K562 (cell line): ENCODE measurements around a stretch of chr21.

GRCh38 chr21:33325145-33325943 lies 574 bp downstream of the IFNAR1 start:
- RAMPAGE, long total RNA, result no peak
- RRBS, result 3% methylated on average over 5 of the region's 35 CpGs
PRO-cap:
- standard, result bidirectional peak, plus-strand start at chr21:33325514, minus-strand start at chr21:33325433
- CoPRO, capped RNA only, 2 experiments, result peak in 2 of 2 experiments; most common plus-strand start chr21:33325514 (in 2); most common minus-strand start chr21:33325406 (in 2)
- CoPRO, capped and uncapped RNA, 2 experiments, result no peak in any of the 2 experiments
- CoPRO, uncapped RNA only, 2 experiments, result peak in 1 of 2 experiments; most common plus-strand start chr21:33325508 (in 1); most common minus-strand start chr21:33325406 (in 1)
CAGE:
- cytosol, long polyA plus RNA, result no peak
- long polyA plus RNA, result no peak
- nucleolus, long total RNA, result no peak
- nucleus, long polyA plus RNA, result no peak

- RAMPAGE, long total RNA, result no peak
- RRBS, result no CpG with 5 or more reads among the region's 21 CpGs
PRO-cap:
- standard, result no peak
- CoPRO, capped RNA only, 2 experiments, result no peak in any of the 2 experiments
- CoPRO, capped and uncapped RNA, 2 experiments, result no peak in any of the 2 experiments
- CoPRO, uncapped RNA only, 2 experiments, result peak in 1 of 2 experiments; most common plus-strand start chr21:33428652 (in 1); most common minus-strand start chr21:33428387 (in 1)
CAGE:
- cytosol, long polyA plus RNA, result no peak
- long polyA plus RNA, result no peak
- nucleolus, long total RNA, result no peak
- nucleus, long polyA plus RNA, result no peak
These were observed 25.5 kb downstream of the IFNGR2 start for GRCh38 chr21:33428238-33429501.

DNA sequence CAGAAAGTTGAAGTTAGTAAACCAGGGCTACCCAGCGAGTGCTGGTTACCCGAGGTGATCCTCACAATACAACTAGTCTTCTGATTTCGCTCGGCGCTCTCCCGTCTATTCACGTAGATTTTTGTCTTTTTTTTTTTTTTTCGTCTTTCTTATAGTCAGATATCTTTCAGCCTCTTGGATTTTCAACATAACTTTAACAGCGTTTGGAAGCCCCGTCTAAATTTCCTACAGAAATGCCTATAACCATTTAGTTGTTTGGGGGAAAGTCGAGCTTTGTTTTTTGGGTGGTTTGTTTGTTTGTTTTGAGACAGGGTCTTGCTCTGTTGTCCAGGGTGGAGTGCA lies 712 bp upstream of the TMEM50B start:
- RAMPAGE, long total RNA, result no peak
- RRBS, result no CpG with 5 or more reads among the region's 11 CpGs
PRO-cap:
- standard, result unidirectional peak, minus-strand start at position 82 of the sequence
- CoPRO, capped RNA only, 2 experiments, result no peak in any of the 2 experiments
- CoPRO, capped and uncapped RNA, 2 experiments, result no peak in any of the 2 experiments
- CoPRO, uncapped RNA only, 2 experiments, result no peak in any of the 2 experiments
CAGE:
- cytosol, long polyA plus RNA, result no peak
- long polyA plus RNA, result no peak
- nucleolus, long total RNA, result no peak
- nucleus, long polyA plus RNA, result no peak

- RAMPAGE, long total RNA, result no peak
- RRBS, result no CpG with 5 or more reads among the region's 11 CpGs
PRO-cap:
- standard, result no peak
- CoPRO, capped RNA only, 2 experiments, result no peak in any of the 2 experiments
- CoPRO, capped and uncapped RNA, 2 experiments, result no peak in any of the 2 experiments
- CoPRO, uncapped RNA only, 2 experiments, result peak in 2 of 2 experiments; most common plus-strand start chr21:33553005 (in 1)
CAGE:
- cytosol, long polyA plus RNA, result no peak
- long polyA plus RNA, result no peak
- nucleolus, long total RNA, result no peak
- nucleus, long polyA plus RNA, result no peak
These were observed 10.2 kb downstream of the SON start for GRCh38 chr21:33552900-33553535.

DNA sequence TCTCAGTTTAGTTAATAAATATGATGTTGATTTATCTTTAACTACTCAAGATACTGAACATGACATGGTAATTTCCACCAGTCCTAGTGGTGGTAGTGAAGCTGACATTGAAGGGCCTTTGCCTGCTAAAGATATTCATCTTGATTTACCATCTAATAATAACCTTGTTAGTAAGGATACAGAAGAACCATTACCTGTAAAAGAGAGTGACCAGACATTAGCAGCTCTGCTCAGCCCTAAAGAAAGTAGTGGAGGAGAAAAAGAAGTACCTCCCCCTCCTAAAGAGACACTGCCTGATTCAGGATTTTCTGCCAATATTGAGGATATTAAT lies 11.2 kb downstream of the SON start:
- RAMPAGE, long total RNA, result no peak
PRO-cap:
- standard, result no peak
- CoPRO, capped RNA only, 2 experiments, result no peak in any of the 2 experiments
- CoPRO, capped and uncapped RNA, 2 experiments, result no peak in any of the 2 experiments
- CoPRO, uncapped RNA only, 2 experiments, result peak in 2 of 2 experiments; most common plus-strand start position 199 of the sequence (in 1)
CAGE:
- cytosol, long polyA plus RNA, result no peak
- long polyA plus RNA, result no peak
- nucleolus, long total RNA, result no peak
- nucleus, long polyA plus RNA, result no peak

- RAMPAGE, long total RNA, result no peak
- RRBS, result no CpG with 5 or more reads among the region's 5 CpGs
PRO-cap:
- standard, result no peak
- CoPRO, capped RNA only, 2 experiments, result no peak in any of the 2 experiments
- CoPRO, capped and uncapped RNA, 2 experiments, result no peak in any of the 2 experiments
- CoPRO, uncapped RNA only, 2 experiments, result no peak in any of the 2 experiments
CAGE:
- cytosol, long polyA plus RNA, result no peak
- long polyA plus RNA, result no peak
- nucleolus, long total RNA, result no peak
- nucleus, long polyA plus RNA, result no peak
These were observed 42.6 kb downstream of the ITSN1 start for GRCh38 chr21:33684692-33685586.

GRCh38 chr21:33739579-33740457 lies 97.5 kb downstream of the ITSN1 start:
- RAMPAGE, long total RNA, result no peak
- RRBS, result no CpG with 5 or more reads among the region's 8 CpGs
PRO-cap:
- standard, result no peak
- CoPRO, capped RNA only, 2 experiments, result no peak in any of the 2 experiments
- CoPRO, capped and uncapped RNA, 2 experiments, result no peak in any of the 2 experiments
- CoPRO, uncapped RNA only, 2 experiments, result no peak in any of the 2 experiments
CAGE:
- cytosol, long polyA plus RNA, result no peak
- long polyA plus RNA, result no peak
- nucleolus, long total RNA, result no peak
- nucleus, long polyA plus RNA, result no peak

- RAMPAGE, long total RNA, result no peak
- RRBS, result no CpG with 5 or more reads among the region's 3 CpGs
PRO-cap:
- standard, result no peak
- CoPRO, capped RNA only, 2 experiments, result no peak in any of the 2 experiments
- CoPRO, capped and uncapped RNA, 2 experiments, result no peak in any of the 2 experiments
- CoPRO, uncapped RNA only, 2 experiments, result no peak in any of the 2 experiments
CAGE:
- cytosol, long polyA plus RNA, result no peak
- long polyA plus RNA, result no peak
- nucleolus, long total RNA, result no peak
- nucleus, long polyA plus RNA, result no peak
These were observed 125.3 kb downstream of the ITSN1 start for GRCh38 chr21:33767517-33768036.

DNA sequence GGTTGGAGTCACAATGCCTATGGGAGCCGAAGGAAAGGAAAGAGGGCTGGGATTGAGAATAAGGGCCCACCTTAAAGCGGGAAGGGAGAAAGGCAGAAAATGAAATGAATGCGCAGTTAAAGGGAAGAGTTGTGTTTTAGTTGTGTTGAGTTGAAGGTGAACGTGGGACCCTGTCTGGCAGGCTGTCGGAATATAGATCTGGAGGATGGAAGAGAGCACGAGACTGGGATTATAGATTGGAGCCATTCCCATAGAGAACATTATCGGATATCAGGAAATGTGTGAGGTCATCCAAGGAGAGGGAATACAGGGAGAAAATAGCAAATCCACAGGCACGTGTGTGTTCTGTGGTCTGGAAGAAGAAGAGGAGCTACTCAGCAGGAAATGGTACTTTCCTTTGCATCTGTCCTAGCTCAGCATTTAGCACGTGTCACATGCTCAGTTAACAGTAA lies 100.7 kb downstream of the ATP5PO start:
- RAMPAGE, long total RNA, result no peak
- RRBS, result no CpG with 5 or more reads among the region's 9 CpGs
PRO-cap:
- standard, result no peak
- CoPRO, capped RNA only, 2 experiments, result no peak in any of the 2 experiments
- CoPRO, capped and uncapped RNA, 2 experiments, result no peak in any of the 2 experiments
- CoPRO, uncapped RNA only, 2 experiments, result no peak in any of the 2 experiments
CAGE:
- cytosol, long polyA plus RNA, result no peak
- long polyA plus RNA, result no peak
- nucleolus, long total RNA, result no peak
- nucleus, long polyA plus RNA, result no peak

DNA sequence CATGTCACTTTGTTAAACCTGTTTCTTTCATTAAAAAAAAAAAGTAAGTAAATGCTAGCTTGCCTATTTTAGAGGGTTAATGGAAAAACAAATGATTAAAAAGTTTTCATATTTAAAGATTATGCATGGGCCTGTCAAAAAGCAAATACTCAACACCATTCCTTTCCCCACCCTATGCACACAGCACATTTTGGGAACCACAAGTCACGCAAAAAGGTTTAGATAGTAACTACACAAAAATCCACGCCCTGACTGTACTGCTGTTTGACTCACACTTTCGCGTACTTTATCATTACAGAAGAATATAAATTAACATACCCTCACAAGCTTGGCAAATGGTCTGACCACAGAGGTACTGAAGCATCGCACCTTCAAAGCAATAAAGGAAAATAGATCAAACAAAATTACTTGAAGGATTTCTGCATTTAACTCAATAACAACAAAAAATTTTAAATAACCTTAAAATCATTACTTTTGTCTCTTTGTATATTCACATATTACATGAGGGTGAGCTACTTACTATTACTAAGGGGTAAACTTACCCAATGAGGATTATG lies 1.4 kb downstream of the ATP5PO start:
- RAMPAGE, long total RNA, result no peak
- RRBS, result no CpG with 5 or more reads among the region's 5 CpGs
PRO-cap:
- standard, result no peak
- CoPRO, capped RNA only, 2 experiments, result no peak in any of the 2 experiments
- CoPRO, capped and uncapped RNA, 2 experiments, result no peak in any of the 2 experiments
- CoPRO, uncapped RNA only, 2 experiments, result peak in 1 of 2 experiments; most common minus-strand start position 294 of the sequence (in 1)
CAGE:
- cytosol, long polyA plus RNA, result no peak
- long polyA plus RNA, result no peak
- nucleolus, long total RNA, result no peak
- nucleus, long polyA plus RNA, result no peak

GRCh38 chr21:33947334-33948153 lies 31.9 kb upstream of the ATP5PO start:
- RAMPAGE, long total RNA, result no peak
- RRBS, result no CpG with 5 or more reads among the region's 14 CpGs
PRO-cap:
- standard, result bidirectional peak, plus-strand start at chr21:33948089, minus-strand start at chr21:33947852
- CoPRO, capped RNA only, 2 experiments, result peak in 2 of 2 experiments; most common plus-strand start chr21:33948086 (in 2); most common minus-strand start chr21:33947929 (in 2)
- CoPRO, capped and uncapped RNA, 2 experiments, result peak in 1 of 2 experiments; most common plus-strand start chr21:33948086 (in 1); most common minus-strand start chr21:33947929 (in 1)
- CoPRO, uncapped RNA only, 2 experiments, result no peak in any of the 2 experiments
CAGE:
- cytosol, long polyA plus RNA, result no peak
- long polyA plus RNA, result no peak
- nucleolus, long total RNA, result no peak
- nucleus, long polyA plus RNA, result no peak

DNA sequence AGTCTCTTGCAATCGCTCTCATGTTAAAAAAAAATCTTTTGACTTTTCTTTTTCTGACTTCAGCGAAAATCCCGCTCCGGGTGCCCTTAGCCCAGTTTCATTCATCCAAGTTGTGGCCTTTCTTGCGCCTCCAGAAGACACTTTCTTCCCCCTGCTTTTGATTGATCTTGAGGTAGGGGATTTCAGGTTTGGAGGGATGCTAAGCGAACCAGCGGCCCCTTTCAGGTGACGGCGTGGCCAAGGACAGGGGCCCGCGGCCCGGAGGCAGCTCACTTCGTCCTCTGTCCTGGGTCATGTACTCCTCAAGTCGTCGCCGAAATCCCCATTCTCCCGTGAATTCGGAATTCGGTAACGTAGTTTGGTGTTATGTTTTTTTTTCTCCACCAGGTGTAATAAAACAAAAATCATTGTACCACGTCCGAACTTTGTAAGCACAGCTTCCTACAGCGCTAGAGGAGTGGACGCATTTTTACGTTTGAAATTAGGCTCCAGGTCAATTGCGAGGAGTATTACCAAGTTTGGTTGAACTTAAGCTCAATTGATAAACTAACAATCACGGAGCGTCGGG lies 1.0 kb downstream of the MRPS6 start:
- RAMPAGE, long total RNA, result no peak
- RRBS, result no CpG with 5 or more reads among the region's 29 CpGs
PRO-cap:
- standard, result no peak
- CoPRO, capped RNA only, 2 experiments, result no peak in any of the 2 experiments
- CoPRO, capped and uncapped RNA, 2 experiments, result no peak in any of the 2 experiments
- CoPRO, uncapped RNA only, 2 experiments, result peak in 1 of 2 experiments; most common minus-strand start position 368 of the sequence (in 1)
CAGE:
- cytosol, long polyA plus RNA, result no peak
- long polyA plus RNA, result no peak
- nucleolus, long total RNA, result no peak
- nucleus, long polyA plus RNA, result no peak

DNA sequence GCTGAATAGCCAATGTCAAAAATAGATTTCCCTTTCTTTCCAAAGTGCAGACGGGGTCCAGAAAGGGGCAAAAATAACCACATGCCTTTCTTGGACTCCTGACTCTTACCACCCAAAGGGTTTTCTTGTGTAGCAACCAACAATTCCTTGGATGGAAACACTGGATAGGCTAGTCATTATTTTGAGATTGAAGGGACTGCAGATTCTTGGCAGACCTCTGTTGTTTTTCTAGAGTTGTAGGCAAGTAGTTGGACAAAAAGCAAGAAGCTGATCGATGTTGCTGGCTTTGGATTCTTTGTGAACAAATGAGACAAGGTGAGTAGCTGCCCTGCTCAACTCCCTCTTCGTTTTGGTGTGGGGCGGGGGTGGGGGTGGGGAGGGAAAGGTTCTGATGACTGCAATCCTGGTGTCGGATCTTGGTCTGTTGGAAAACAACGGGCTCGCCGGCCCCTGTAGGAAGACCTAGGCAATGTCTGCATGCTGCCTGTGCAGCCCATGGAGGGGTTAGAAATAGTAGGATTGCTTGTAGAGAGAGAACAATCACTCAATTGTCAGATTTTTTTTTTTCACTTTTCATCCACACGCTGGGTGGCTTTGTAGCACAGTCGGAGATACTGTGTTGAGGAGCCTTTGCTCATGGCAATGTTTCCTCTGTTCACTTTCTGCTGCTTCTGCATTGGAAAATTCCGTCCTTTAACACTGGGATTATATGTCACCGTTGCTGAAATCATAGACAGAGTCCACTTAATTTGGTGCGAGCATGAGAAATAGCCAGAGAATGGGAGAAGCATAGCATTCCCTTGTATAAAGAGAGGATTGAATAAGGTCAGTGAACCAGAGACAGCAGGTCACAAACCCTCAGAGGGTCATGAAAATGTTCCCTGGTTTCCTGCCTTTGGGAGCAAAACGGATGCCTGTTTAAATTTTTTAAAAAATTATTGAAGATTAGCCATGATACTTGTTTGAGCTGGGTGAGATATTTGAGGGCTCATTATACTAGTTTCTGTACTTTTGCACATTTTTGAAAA lies 107.4 kb downstream of the MRPS6 start:
- RAMPAGE, long total RNA, result no peak
- RRBS, result no CpG with 5 or more reads among the region's 14 CpGs
PRO-cap:
- standard, result no peak
- CoPRO, capped RNA only, 2 experiments, result no peak in any of the 2 experiments
- CoPRO, capped and uncapped RNA, 2 experiments, result no peak in any of the 2 experiments
- CoPRO, uncapped RNA only, 2 experiments, result no peak in any of the 2 experiments
CAGE:
- cytosol, long polyA plus RNA, result no peak
- long polyA plus RNA, result no peak
- nucleolus, long total RNA, result no peak
- nucleus, long polyA plus RNA, result no peak

GRCh38 chr21:34198777-34199298 lies 125.5 kb downstream of the MRPS6 start:
- RAMPAGE, long total RNA, result no peak
- RRBS, result no CpG with 5 or more reads among the region's 5 CpGs
PRO-cap:
- standard, result no peak
- CoPRO, capped RNA only, 2 experiments, result no peak in any of the 2 experiments
- CoPRO, capped and uncapped RNA, 2 experiments, result no peak in any of the 2 experiments
- CoPRO, uncapped RNA only, 2 experiments, result no peak in any of the 2 experiments
CAGE:
- cytosol, long polyA plus RNA, result no peak
- long polyA plus RNA, result no peak
- nucleolus, long total RNA, result no peak
- nucleus, long polyA plus RNA, result no peak

GRCh38 chr21:34202982-34203554 lies 129.7 kb downstream of the MRPS6 start:
- RAMPAGE, long total RNA, result no peak
- RRBS, result no CpG with 5 or more reads among the region's 11 CpGs
PRO-cap:
- standard, result no peak
- CoPRO, capped RNA only, 2 experiments, result no peak in any of the 2 experiments
- CoPRO, capped and uncapped RNA, 2 experiments, result no peak in any of the 2 experiments
- CoPRO, uncapped RNA only, 2 experiments, result no peak in any of the 2 experiments
CAGE:
- cytosol, long polyA plus RNA, result no peak
- long polyA plus RNA, result no peak
- nucleolus, long total RNA, result no peak
- nucleus, long polyA plus RNA, result no peak

DNA sequence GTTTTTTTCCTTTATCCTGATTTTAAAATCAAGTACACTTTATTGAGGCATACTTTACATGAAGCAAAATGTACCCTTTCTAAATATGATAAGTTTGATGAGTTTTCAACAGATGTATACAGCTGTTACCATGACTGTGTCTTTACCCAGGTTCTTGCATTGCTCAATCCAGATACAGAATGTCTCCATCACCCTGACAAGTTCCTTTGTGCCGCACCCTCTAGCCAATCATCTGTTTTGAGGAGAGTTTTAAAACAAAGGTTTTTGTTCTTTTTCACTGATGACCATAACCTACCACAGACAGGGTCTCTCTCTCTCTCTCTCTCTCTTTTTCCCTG lies 1.1 kb upstream of the KCNE1 start:
- RAMPAGE, long total RNA, result no peak
- RRBS, result no CpG with 5 or more reads among the region's 1 CpG
PRO-cap:
- standard, result no peak
- CoPRO, capped RNA only, 2 experiments, result no peak in any of the 2 experiments
- CoPRO, capped and uncapped RNA, 2 experiments, result no peak in any of the 2 experiments
- CoPRO, uncapped RNA only, 2 experiments, result no peak in any of the 2 experiments
CAGE:
- cytosol, long polyA plus RNA, result no peak
- long polyA plus RNA, result no peak
- nucleolus, long total RNA, result no peak
- nucleus, long polyA plus RNA, result no peak

DNA sequence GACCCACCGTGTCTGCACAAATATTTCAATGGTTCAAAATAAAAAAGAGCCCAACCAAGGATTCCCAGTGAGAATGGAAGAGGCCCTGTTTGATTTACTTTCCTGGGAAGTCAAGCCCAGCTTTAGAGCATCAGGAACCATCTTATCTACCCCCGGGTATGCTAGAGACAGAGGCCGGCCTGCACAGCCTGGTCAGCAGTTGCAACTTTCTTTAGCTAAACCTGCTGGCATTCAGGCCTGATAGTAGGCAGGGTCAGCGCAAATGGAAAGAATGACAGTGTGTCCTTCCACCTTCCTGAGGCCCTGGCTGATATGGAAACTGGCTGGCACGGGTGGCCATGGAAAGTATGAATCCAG lies 34.9 kb downstream of the RCAN1 start:
- RAMPAGE, long total RNA, result no peak
- RRBS, result no CpG with 5 or more reads among the region's 5 CpGs
PRO-cap:
- standard, result no peak
- CoPRO, capped RNA only, 2 experiments, result no peak in any of the 2 experiments
- CoPRO, capped and uncapped RNA, 2 experiments, result no peak in any of the 2 experiments
- CoPRO, uncapped RNA only, 2 experiments, result no peak in any of the 2 experiments
CAGE:
- cytosol, long polyA plus RNA, result no peak
- long polyA plus RNA, result no peak
- nucleolus, long total RNA, result no peak
- nucleus, long polyA plus RNA, result no peak

DNA sequence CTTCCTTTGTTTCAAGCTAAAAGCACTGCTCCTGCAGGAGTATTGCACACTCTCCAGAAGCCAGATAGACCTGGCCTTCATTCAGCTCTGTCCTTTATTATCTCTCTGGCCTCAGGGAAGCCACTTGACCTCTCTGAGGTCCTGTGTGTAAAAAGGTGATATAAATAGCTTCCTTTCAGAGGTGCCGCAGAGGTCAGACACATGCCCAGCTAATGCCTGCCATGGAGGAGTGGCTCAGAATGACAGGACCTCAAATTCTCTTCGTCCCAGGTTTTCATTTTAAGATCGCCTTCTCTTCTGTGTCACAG lies 5.4 kb upstream of the RCAN1 start:
- RAMPAGE, long total RNA, result no peak
- RRBS, result no CpG with 5 or more reads among the region's 3 CpGs
PRO-cap:
- standard, result no peak
- CoPRO, capped RNA only, 2 experiments, result no peak in any of the 2 experiments
- CoPRO, capped and uncapped RNA, 2 experiments, result no peak in any of the 2 experiments
- CoPRO, uncapped RNA only, 2 experiments, result no peak in any of the 2 experiments
CAGE:
- cytosol, long polyA plus RNA, result no peak
- long polyA plus RNA, result no peak
- nucleolus, long total RNA, result no peak
- nucleus, long polyA plus RNA, result no peak